NT2/D1 (cell line): ENCODE data around the genes PAWR and MYF5.

GRCh38 chr12:75651129-75651674 lies 139.8 kb upstream of the KRR1 start:
- RRBS, 2 experiments, result no CpG with 5 or more reads among the region's 2 CpGs

DNA sequence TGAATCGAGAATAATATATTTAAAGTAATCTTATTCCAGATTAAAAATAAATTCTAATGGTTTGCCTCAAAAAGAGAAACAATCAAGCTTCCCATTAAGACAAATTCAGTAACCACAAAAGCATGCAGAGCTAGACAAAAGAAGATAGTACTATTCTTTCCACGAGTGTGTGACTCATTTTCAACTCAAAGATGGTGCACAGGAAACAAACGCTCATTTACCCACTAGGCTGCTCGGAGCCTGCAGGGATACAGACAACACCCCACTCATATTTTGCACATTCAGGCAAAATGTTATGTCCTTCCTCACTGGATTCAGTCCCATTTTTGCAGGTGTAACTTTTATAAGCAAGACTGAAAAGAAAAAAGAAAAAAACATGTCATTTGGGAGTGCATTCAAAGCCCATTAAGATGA lies 147.4 kb upstream of the KRR1 start:
- RRBS, 2 experiments, result no CpG with 5 or more reads among the region's 4 CpGs

GRCh38 chr12:75732926-75733557 lies 221.6 kb upstream of the KRR1 start:
- RRBS, 2 experiments, result no CpG with 5 or more reads among the region's 7 CpGs

GRCh38 chr12:75784520-75784974 lies 273.1 kb upstream of the KRR1 start:
- RRBS, 2 experiments, result no CpG with 5 or more reads among the region's 1 CpG

DNA sequence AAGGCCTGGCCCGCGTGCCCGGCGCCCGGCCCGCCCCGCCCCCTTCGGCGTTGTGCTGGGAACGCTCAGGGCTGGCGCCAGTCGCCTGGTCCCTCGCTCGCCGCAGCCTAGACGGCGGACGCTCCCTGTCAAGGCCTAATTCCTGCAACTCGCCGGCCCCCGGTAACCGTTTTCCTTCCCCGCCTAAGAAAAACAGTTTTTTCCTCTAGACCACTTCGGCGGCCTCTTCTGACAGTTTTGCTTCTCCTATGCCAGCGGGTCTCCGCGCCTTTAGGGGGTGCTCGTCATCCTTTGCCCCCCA lies 471 bp upstream of the NAP1L1 start:
- RRBS, 2 experiments, result 1 to 2% methylated on average over 3 of the region's 29 CpGs

GRCh38 chr12:76266562-76267364 lies 81.5 kb downstream of the BBS10 start:
- RRBS, 2 experiments, result no CpG with 5 or more reads among the region's 2 CpGs

GRCh38 chr12:76467566-76468340 lies 91.8 kb downstream of the OSBPL8 start:
- RRBS, 2 experiments, result no CpG with 5 or more reads among the region's 1 CpG

DNA sequence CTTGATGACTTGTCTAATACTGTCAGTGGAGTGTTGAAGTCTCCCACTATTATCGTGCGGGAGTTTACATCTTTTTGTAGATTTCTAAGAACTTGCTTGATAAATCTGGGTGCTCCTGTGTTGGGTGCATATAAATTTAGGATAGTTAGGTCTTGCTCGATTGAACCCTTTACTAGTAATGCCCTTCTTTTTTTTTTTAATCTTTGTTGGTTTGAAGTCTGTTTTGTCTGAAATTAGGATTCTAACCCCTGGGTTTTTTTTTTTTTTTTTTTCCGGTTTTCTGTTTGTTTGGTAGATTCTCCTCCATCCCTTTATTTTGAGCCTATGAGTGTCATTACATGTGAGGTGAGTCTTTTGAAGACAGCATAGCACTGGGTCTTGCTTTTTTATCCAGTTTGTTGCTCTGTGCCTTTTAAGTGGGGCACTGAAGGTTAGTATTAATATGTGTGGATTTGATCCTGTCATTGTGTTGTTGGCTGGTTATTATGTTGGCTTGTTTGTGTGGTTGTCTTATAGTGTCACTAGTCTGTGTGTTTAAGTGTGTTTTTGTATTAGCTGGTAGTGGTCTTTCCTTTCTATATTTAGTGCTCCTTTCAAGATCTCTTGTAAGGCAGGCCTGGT lies 46.0 kb downstream of the OSBPL8 start:
- RRBS, 2 experiments, result no CpG with 5 or more reads among the region's 4 CpGs

DNA sequence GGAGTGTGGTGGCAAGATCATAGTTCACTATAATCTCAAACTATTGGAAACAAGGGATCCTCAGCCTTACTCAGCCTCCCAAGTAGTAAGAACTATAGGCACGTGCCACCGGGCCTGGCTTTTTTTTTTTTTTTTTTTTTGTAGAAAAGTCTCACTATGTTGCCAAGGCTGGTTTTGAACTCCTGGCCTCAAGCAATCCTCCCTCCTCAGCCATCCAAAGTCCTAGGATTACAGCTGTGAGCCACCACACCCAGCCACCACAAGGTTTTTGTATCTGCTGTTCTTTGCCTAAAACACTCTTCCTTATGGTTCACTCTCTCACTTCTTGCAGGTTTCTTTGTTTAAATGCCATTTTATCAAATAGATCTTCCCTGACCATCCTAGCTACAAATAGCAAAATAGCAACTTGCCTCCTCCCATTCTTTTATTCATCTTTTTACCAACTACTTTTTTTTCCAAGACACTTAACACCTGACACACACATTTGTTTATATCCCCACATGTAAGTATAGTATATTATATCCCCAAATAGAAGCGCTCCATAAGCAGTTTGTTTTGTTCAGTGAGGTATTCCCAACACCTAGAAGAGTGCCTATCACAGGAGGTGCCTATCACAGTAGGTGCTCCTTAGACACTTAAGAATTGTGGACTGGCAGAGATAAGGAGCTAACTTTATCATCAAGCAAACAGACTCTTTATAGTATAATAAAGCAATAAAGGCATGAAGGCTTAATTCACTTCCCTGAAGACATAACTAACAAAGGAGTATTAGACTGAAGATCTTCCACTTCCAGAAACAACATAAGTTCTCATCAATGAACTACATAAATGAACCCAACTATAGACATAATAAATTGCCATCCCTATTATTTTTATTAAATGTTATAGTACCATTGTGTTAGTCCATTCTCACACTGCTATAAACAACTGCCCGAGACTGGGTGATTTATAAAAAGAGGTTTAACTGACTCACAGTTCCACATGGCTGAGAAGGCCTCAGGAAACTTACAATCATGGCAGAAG lies 29.2 kb downstream of the OSBPL8 start:
- RRBS, 2 experiments, result no CpG with 5 or more reads among the region's 4 CpGs

- RRBS, 2 experiments, result no CpG with 5 or more reads among the region's 5 CpGs
Measured at GRCh38 chr12:76533228-76533788, 26.3 kb downstream of the OSBPL8 start.

DNA sequence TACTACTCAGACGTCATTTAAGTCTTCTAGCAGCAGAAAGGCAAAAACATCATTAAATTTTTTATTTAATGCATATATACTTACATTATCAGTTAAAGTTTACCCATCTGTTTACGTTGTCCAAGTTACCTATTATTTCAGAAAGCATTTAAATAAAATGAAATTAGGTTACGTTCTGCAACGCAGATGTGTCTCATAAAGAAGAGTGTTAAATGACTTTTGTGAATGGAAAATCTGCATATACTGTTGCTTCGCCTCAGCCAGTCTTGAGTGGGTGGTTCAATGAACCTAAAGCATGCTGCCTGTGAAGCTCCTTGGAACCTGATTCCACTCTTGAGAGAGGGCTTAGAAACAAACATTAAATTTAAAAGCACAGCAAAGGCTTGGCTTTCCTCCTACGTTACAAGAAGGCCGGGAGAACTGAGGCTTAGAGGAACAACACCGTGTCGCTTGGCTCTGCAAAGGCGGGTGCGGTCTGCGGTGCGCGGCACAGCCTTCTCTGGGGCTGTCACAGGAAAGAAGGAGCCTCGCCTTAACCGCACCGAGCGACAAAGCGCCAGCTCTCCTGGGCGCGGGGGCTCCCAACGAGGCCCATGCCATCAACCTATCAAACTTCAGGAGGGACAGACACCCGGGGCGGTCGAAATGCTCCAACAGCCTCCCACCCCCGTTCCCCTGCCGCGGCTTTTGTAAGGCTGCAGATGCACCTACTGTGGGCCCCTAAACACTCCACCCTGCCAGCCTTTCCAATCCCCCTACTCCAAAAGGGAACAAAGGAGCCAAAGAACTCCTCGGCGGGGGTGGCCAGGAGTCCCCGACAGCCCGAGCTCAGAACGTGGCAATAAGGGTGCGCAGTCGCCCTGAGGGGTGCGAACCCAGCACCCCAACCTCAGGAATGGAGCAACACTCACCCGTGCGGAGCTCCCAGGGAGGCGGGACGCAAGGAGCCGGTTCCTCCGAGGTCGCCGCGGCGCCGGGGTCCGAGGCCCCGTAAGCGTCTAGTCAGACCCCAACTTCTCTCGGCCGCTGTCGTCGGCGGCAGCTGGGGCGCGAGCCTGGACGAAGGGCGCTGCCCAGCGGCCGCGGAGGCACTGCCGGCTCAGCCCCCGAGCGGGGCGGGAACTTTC lies 722 bp downstream of the OSBPL8 start:
- RRBS, 2 experiments, result 1% methylated on average over 4 of the region's 66 CpGs

- RRBS, 2 experiments, result no CpG with 5 or more reads among the region's 4 CpGs
Measured at GRCh38 chr12:77998924-77999507, 168.3 kb downstream of the NAV3 start.

DNA sequence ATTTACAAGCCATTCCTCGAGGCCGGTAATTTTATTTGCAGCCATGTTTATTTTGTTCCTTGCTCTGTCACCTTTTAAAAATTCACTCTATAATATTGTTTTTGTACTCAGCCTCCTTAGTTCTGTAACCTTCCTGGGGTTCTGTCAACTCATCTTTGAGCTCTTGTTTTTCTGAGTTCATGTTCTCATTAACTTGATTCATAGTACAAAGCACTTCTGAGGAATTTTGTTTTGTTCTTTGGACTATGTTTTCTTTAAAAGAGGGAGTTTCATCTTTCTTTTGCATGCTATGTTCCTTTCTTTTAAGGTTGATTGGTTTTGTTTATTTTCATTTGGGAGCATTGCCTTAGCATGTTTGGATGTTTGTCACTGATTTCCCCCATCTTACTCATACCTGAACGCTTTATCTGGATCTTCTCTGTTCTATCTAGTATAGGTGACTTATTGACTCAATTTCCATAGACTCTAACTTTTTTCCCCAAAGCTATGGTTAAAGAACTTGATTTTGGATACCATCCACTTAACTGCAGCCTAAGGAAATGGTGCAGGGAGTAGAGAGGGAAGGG lies 268.6 kb downstream of the PAWR start:
- RRBS, 2 experiments, result no CpG with 5 or more reads among the region's 3 CpGs

DNA sequence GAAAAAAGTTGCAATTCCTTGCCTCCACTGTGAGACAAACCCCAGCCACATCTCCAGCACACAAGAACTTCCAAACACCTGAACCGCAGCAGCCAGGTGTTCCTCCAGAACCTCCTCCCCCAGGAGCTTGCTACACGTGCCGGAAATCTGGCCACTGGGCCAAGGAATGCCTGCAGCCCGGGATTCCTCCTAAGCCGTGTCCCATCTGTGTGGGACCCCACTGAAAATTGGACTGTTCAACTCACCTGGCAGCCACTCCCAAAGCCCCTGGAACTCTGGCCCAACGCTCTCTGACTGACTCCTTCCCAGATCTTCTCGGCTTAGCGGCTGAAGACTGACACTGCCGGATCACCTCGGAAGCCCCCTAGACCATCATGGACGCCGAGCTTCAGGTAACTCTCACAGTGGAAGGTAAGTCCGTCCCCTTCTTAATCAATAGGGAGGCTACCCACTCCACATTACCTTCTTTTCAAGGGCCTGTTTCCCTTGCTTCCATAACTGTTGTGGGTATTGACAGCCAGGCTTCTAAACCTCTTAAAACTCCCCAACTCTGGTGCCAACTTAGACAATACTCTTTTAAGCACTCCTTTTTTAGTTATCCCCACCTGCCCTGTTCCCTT lies 148.7 kb downstream of the PAWR start:
- RRBS, 2 experiments, result no CpG with 5 or more reads among the region's 13 CpGs

GRCh38 chr12:79690831-79691639 lies at the start of gene PAWR:
PAWR (minus strand) TSS chr12:79690964.
- RRBS, 2 experiments, result under 1 to 1% methylated on average over 9 of the region's 87 CpGs

DNA sequence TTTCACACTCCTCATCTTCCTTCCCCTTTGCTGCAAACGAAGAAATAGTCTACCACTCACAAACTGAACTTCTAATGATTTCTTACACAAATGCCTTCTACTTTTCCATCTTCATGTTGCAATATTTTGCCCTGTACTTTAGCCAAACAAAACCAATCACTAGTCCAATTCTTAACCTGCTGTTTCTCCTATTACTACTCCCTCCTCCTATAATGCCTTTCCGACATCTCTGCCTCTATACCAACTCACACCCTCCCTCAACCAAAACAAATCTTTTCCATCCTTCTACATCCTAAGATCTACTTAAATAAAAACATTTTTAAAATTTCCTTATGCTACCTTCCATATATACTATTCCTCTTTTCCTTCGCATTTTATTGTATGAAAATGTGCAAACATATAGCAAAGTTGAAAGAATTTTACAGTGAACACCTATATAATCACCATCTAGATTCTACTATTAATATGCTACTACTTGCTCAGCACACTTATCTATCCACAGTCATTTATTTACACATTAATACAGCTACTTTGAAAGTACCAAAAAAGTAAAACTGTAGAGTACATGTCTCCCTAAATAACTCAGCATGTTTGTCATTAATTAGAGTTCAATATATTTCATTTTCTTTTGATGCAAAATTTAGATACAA lies 36.2 kb downstream of the PPP1R12A start:
- RRBS, 2 experiments, result no CpG with 5 or more reads among the region's 3 CpGs

DNA sequence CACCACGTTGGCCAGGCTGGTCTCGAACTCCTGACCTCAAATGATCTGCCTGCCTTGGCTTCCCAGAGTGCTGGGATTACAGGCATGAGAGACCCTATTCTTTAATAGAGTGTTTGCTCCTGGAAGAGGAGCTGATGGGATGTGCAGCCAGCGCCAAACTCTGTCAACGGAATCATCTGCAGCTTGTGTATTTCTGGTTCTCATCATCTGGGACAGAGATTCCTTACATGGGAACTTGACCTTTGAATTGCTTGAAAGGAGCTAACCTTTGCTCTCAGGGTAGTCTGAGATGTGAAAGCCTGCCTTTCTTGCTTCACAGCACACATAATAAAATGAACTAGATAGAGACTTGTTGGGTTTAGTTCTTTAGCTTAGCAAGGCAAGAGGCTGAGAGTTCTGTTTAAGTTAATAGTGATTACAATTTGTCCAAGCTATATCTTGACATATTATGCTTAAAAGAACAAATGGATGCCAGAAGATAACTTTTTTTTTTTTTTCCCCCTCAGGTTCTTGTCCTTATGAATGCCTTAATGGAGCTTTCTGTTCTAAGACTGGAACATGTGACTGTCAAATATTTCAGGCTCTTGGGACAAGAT lies 120.1 kb downstream of the OTOGL start:
- RRBS, 2 experiments, result no CpG with 5 or more reads among the region's 4 CpGs

DNA sequence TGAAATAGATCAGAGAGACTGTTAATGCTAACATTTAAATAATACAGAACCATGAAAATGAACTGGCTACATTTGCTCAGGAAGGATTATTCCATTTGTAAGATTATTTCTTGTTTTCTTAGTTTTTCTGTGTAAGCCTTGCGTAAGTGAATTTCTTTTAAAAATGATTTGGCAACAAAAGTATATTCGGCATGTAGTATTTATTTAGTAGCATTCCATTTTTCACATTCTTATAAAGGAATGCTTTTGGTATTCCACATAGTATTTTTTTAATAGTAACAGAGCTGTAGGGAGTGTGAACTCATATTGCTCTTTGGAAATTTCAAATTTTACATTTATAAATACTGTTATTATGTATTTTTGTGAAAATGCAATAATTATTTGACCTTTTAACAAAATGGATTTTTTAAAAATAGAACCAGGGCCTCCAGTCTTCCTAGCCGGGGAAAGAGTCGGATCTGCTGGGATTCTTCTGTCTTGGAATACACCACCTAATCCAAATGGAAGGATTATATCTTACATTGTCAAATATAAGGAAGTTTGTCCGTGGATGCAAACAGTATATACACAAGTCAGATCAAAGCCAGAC lies 1.1 kb downstream of the PTPRQ start:
- RRBS, 2 experiments, result no CpG with 5 or more reads among the region's 5 CpGs

- RRBS, 2 experiments, result no CpG with 5 or more reads among the region's 5 CpGs
Measured at GRCh38 chr12:80710400-80710954, 3.0 kb downstream of the MYF6 start.

DNA sequence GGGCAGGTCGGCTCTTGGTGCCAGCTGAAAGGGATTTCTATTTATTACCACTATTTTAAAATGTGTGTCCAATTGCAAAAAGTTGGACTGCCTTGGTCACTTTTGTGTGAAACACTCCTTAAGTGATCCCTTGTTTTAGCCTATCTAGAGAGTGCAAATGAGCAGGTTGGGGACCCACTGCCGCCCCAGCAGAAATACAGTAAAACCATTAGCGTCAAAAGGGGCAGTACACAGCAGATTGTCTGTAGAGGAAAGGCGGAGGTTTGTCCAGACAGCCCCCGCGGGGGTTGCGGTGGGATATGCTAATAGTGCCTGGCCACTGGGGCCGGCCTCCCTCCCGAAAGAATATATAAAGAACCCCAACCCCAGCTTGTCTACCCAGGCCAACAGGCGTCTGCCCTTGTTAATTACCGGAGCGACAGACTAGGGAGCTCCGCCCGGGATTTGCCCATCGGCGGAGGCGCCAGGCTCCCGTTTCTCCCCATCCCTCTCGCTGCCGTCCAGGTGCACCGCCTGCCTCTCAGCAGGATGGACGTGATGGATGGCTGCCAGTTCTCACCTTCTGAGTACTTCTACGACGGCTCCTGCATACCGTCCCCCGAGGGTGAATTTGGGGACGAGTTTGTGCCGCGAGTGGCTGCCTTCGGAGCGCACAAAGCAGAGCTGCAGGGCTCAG lies at the start of gene MYF5:
Gene MYF5, plus strand, starts transcription at position 377 of the 676 bp plus-strand sequence.
- RRBS, 2 experiments, result no CpG with 5 or more reads among the region's 31 CpGs